Measurements from ENCODE around the gene PHF13.

DNA sequence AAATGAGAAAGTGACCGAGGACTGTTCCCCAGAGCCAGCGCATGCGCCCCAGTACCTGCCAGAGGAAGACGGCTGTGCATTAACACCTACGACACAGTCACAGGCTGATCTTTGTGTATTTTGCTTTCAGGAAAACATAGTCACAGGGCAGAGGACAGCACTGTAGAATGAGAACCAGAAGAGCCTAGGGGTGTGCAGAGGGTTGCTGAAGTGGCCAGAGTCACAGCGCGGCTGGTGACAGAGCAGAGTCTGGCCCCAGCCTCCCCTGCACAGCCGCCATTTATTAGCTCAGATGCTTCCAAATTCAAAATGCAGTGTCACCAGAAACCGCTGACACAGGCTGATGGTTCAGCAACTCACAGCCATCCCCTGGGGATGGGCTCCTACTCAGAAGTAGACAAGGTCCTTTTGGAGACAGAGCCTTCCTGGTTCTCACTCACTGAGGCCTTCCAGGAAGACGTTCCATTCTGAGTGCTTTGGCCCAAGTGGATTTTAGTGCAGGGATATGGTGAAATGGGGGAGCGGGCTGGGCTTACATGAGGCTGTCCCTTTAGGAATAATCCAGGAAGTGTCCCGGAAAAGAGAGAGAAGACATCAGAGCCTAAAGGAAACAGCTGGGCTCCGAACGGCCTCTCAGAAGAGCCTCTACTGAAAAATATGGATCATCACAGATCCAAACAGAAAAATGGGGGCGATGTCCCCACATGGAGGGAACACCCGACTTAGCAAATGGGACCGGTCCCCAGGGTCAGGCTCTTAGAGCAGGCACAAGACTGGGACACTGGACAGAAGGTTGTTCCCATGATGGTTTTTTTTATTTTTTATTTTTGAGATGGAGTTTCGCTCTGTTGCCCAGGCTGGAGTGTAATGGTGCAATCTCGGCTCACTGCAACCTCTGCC lies 13.0 kb downstream of the RNF207 start:
- RRBS = no CpG with 5 or more reads among the region's 19 CpGs

GRCh38 chr1:6247056-6247918 lies 3.3 kb downstream of the HES3 start:
- RRBS = no CpG with 5 or more reads among the region's 10 CpGs

DNA sequence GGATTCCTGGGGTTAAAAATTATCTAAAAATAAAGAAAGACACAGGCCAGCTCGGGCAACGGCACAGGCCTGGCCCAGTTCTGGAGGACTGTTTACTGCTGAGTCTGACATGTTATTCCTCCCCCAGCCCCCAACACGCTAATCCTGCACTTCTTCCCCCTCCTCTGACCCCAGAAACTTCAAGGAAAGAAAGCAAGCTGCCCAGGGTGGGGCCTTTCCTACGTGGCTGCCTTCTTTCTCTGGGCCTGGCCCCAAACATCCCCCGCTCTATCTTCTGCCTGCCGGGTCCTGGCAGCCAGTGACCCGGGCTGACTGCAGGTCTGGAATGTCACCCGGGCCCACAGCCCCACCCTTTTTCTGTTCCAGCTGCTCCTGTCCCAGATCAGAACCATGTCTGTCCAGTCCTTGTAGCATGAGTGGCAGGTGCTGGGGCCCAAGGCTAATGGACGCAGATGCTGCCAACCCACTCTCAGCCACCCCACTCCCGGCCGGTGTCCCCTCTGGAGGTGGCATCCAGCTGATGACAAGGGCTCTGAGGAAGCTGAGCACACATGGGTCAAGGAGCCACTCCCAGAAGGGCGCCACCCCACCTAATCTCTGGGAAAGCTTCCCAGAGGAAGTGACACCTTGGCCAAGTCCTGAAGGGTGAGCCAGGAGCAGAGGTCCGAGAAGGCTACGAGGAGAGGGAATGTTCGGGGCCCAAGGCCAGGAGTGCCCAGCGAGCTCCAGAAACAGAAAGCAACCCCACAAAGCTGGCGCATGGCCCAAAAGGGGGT lies 39.7 kb downstream of the ACOT7 start:
- RRBS = no CpG with 5 or more reads among the region's 17 CpGs

GRCh38 chr1:6467650-6468478 lies 1.9 kb upstream of the TNFRSF25 start:
- RRBS = no CpG with 5 or more reads among the region's 27 CpGs

GRCh38 chr1:6488906-6489516 lies 2.5 kb downstream of the PLEKHG5 start:
- RRBS = 0% methylated on average over 1 of the region's 13 CpGs

- RRBS = 81% methylated on average over 1 of the region's 12 CpGs
These were observed 3.7 kb upstream of the PLEKHG5 start for GRCh38 chr1:6495148-6495634.

- RRBS = under 1% methylated on average over 37 of the region's 99 CpGs
These were observed 5.7 kb upstream of the PLEKHG5 start for GRCh38 chr1:6496792-6497921.

DNA sequence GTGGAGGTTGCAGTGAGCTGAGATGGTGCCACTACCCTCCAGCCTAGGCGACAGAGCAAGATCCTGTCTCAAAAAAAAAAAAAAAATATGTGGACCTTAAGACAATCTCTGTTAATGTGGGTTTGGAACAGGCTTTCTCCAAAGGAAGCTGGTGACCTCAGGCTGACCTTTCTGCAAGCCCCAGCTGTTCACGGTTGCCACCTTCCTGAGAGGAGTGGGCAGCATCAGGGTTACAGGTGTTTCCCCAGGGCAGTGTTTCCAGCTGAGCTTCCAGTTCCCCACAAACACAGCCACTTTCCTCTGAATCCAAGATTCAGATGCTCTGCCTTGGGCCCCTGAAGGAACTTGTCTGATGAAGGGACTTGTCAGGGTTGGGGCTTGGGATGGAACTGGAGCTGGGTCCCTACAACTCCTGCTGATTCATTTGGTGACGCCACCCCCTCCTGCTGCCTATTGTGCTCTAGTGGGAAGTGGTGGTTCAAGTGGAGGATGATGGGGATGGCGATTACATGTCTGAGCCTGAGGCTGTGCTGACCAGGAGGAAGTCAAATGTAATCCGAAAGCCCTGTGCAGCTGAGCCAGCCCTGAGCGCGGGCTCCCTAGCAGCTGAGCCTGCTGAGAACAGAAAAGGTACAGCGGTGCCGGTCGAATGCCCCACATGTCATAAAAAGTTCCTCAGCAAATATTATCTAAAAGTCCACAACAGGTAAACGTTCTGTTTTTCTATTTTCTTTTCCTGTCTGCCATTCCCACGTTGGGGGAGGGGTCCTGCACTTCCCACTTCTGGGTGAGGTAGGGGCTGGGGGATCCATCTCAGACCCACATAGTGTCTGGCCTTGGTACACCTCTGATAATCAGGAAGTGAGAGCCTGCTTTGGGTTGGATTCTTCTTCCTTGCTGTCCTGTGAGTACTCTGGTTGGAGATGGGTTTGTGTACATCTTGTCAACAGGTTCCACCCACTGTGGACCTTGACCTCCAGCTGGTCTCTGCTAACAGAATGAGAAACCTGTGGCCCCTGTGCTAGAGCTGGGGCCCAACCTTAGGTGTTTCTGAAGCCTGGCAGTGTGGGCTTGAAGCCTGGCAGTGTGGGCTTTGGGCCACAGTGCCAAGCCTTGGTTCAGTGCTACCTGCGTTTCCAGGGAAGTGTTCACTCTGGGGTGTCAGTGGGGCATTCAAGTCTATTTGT lies 2.2 kb downstream of the ZBTB48 start:
- RRBS = no CpG with 5 or more reads among the region's 13 CpGs

DNA sequence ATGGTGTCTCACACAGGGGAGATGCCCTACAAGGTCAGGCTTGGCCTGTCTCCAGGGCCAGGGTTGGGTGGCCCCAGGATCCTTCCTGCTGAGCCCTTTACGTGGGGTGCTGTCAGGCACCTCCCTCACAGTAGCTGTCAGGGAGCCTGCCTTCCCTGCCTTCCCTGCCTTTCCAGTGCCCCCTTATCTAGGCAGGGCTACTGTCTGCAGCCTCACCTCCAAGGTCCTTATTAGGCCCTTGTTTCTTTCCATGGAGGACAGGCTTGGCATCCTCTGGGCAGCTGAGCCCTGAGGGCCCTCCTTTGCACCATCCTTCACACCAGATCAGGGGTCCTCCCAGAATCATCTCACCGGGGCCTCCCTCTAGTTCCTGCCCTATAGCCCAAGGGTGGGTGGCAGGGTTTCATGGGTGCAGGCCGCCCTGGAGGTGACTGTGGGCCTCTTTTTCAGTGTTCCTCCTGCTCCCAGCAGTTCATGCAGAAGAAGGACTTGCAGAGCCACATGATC lies 7.0 kb downstream of the ZBTB48 start:
- RRBS = no CpG with 5 or more reads among the region's 3 CpGs

- RRBS = 3% methylated on average over 2 of the region's 33 CpGs
These were observed 1.9 kb downstream of the KLHL21 start for GRCh38 chr1:6600309-6601603.

DNA sequence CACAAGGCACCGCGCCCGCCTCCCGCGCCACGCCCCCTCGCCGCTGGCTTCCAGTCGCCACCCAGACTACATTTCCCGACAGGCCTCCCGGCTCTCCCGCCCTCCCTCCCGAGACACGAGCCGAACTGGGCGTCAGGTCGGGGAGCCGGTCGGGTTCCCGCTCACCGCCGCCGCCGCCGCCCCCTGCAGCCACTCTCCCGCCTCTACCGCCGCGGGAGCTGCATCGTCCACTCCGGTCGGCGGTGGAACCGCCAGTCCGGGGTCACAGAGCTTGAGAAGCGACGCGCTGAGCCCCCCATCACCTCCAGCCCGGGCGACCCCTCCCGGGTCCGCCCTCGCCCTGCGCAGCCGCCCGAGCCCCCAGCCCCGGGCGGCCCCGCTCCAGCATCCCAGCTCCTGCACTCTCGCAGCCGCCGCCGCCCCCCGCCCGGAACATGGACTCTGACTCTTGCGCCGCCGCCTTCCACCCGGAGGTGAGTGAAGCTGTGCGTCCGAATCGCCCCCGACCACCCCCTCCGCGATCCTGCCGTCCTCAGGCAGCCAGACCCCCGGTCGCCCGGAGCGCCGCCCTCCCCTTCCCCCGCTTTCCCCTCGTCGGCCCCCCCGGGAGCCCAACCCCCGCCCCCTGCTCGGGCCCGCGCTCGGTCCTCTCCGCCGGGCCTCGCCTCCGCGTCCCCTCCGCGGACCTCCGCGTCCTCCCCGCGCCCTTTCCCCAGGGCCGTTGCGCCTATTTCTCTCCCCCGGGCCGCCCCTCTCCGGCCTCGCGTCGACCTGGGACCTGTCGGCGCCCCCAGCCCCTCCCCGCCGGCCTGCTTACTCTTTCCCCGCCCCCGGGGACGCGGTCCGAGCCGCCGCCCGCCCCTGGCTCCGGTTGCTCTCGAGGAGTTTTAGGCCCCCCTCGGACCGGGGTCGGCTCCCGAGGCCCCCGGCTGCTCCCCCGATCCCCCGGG lies at the start of gene PHF13:
PHF13 (plus strand) TSS at position 99 of the 950 bp plus-strand sequence.
- RRBS = 2% methylated on average over 79 of the region's 120 CpGs

- RRBS = no CpG with 5 or more reads among the region's 8 CpGs
These were observed 38.1 kb downstream of the THAP3 start for GRCh38 chr1:6662644-6663279.

DNA sequence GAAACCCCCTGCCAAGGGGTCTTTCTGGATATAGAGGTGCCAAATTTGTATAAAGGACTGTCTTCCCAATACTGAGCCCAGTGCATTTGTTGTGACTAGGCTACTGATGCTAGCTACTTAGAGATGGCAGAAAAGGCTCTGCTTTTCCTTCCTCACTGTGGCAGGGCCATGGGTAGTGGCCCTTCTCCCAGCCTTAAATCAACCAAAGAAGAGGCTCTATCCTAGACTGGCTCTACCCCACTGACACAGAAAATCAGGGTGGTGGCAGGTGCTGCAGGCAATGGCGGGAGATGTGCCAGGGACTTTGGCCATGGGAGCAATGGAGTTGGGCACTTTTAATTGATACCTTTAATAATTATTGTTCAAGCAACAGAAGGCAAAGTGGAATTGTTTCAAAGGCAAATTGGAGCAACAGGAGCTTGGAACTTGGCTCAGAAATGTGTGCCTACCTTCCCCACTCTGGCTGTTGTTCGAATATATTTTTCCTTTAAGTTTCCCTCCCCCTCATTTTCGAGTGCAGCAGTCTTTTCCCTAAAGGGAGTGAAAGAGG lies 121.1 kb downstream of the CAMTA1 start:
- RRBS = no CpG with 5 or more reads among the region's 3 CpGs

DNA sequence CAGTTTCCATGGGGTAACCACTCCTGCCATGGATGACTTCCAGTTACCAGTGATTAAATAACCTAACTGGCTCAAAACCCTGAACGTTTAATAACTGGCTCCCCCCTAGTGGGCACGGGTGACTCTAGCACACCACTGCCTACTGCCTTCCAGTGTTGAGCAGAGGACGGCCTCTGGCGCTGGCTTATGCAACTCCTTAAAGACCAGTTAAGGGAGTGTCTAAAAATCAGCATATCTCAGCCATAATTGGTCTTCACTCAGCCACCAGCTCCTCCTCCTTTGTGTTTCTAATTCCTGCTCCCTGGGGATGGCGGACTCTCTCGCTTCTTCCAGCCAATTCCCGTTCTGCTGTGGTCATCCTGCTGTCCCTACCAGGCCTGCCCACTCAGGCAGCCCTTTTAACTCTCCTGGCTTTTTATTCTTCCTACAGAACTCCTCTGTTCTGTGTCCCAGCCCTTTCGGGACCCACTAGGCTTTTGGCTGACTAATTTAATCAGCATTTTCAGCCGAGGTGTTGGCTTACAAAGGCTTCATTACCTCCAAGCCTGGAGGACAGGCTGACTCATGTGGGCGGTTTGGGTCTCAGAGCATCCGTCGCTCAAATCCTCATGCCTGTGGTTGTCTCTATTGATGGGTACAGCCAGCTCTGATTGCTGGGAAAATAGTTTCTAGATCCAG lies 332.4 kb downstream of the CAMTA1 start:
- RRBS = no CpG with 5 or more reads among the region's 12 CpGs

- RRBS = no CpG with 5 or more reads among the region's 14 CpGs
These were observed 467.5 kb downstream of the CAMTA1 start for GRCh38 chr1:7252619-7253299.

DNA sequence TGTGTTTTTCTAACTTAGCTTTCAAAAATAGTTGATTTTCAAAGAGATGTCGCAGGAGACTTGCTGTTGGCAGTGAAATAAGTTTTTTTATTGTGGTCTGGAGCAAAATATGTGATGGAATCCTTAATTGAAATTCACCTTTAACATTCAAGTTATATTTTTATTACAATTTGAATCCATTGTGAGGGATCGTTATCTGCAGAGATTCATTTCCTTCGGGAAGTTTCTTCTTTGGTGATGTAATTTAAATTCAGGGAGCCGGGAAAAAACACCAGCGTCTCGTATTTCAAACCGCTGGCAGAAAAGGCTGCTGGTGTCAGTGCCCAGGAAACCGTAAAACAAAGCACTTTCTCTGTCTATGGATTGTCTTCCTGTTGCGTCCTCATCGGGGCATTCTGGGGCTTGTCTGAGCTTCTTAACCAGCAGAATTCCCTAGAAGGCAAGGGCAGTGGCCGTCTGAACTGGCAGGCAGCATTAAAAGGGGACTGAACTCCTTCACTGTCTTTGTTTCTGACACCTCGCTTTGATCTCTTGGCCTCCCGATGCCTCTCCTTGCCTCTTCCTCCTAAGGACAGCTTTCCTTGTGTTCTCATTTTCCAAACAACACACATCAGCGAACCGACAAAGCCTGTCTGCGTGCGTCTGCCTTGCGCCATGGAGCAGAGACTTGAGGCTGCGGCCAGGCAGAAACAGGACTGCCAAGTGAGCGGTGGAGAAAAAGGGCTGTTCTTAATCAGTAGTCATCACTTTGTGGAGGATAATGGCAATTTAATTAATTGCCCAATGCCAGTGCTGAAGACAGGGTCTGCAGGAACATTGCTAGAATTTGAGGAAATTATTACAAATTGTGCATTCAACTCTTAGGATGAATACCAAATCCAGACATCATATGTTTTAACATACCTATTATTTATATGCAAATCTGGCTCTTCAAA lies 391.6 kb upstream of the VAMP3 start:
- RRBS = no CpG with 5 or more reads among the region's 20 CpGs

GRCh38 chr1:7960918-7961382 lies 561 bp upstream of the PARK7 start:
- RRBS = 3% methylated on average over 7 of the region's 15 CpGs

DNA sequence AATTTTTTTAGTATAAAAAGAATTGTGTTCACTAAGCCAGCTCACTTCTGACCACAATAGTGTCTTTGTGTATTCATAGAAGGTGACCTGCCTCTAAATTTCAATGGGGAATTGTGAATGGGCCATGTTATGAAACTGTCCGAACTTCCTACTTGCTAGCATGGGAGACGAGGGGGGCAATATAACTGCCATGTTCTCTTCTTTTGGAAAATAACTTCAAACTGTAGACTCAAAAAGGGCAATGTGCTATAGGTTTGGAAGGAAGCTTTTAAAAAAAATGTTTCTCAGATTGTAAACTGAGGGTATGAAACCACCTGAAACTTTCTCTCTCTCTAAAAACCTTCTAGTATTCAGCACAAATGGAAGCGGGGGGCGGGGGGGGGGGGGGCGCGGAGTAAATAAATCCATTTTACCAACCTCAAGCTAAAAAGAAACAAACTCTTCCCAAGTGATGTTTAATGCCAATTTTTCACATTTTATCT lies 8.1 kb downstream of the ERRFI1 start:
- RRBS = no CpG with 5 or more reads among the region's 6 CpGs

DNA sequence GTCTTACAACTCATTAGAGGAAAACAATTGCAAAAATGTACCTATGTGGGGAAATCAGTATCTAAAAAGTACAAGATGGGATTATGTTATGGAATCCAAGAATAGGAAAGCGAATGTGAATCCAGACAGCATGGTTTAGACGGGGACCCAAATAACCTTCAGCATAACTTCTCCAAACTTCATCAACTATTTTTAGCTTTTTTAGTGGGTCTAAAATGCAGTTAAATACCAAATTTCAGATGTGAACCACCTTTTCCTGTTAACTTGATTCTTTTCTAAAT lies 7.7 kb downstream of the ERRFI1 start:
- RRBS = no CpG with 5 or more reads among the region's 2 CpGs

DNA sequence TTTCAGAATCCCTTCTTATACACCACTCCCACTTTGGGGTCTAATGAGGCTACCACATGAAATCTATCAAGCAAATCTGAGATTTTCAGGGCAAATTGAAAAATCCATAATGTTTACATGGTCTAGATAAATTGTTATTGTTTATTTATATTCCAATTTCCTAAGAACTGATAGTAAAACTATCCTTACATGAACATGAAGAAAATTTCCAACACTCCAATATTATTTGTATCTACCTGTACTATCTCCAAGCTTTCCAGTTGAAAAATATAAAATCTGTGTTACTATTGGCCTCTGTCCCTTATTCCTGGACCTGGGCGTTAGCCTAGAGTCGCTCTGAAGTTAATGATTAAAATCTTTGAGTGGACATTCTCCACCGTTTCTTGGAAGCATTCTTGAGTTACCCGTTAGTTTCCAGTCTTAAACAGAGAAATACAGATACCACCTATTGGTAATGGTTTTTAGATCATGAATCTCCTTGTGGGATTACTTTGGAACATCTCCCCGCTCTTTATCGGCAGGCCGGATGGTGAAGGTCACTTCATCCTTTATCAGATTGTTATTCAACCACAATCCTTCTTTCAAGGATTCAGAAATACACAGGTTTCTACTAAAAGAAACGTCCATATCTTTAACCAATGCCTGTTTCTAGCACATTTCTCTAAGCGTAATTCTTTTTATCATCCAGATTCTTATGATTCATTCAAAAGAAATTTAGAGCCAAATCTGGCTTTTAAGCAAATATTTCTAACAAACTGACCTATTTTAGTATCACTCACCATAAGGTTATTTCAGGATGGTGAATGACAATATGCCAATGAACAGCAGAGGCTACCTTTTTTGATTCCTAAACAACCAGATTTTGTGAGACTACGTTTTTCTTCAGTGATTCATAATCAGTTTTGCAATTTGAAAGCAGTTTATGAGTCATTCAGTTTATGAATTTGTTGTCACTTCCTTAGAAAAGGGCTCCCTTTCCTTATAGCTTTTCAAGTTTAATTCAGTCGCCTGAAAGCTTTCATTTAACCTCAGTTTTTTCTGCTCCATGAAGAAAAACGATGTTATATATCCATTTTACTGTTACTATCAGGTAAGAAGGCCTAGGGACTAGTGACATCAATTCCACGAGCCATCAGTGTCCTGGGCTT lies 70.2 kb upstream of the ERRFI1 start:
- RRBS = no CpG with 5 or more reads among the region's 13 CpGs

All from epithelial cell of prostate (primary cell).